ENCODE measurements around the gene PLEKHB1.

GRCh38 chr11:72625284-72626135 lies 48.7 kb downstream of the PDE2A start:
- RAMPAGE, long total RNA = no peak
- RRBS = 18% methylated on average over 8 of the region's 21 CpGs

DNA sequence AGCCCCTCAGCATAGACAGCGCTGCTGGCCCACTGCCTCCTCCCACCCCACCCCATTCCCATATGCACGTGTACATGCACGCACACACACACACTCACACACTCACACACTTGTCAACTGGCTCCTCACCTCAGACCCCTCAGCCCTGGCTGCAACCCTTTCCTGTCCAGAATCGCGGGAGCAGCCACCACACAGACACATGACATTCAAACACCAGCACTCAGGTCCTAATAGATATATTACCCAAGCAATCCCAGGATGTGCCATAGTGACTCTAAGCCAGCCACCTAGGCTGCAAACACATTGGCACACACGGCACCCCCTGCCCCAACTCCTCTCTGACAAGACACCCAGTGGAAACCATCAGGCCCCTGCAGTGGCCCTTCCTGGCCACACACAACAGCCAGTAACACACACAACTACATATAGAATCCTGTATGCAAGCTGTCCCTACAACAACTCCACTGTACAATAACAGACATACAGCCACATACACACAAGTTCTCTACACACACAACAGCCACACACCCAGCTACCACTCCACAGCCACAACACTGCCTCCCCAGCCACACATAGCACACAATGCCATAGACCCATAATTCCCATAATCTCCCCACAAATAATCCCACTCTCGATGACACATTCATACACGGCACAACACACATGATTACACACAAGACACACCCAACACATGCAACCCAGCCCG lies 33.7 kb downstream of the PDE2A start:
- RAMPAGE, long total RNA = no peak
- RRBS = no CpG with 5 or more reads among the region's 9 CpGs

- RAMPAGE, long total RNA = no peak
- RRBS = no CpG with 5 or more reads among the region's 12 CpGs
Observed at GRCh38 chr11:72679959-72680878, 6.0 kb upstream of the PDE2A start.

DNA sequence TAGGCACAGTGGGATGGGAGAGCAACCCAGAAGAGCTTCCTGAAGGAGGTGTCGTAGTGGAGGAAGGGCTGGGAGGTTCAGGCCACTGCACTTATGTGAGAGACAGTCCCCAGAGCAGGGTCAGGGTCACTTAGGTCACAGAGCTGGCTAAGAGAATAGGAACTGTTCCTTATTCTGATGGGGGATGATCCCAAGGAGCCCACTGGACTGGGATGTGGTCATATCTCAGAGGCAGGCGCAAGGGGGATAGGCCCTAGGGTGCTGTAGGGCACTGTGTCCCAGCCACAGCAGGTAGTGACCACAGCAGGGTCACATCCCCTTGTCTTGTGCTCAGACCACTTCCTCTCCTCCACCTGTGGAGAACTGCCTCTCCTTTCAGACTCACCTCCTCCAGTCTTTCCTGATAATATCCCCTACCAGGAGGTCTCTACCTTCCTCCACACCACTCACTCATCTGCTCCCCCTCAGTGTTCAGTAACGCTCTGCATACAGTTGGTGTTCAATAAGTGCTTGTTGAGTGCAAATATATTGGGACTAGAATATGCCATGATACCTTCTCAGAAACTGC lies 7.8 kb upstream of the PDE2A start:
- RAMPAGE, long total RNA = no peak
- RRBS = no CpG with 5 or more reads among the region's 3 CpGs

GRCh38 chr11:72778705-72779537 lies 14.9 kb downstream of the STARD10 start:
- RAMPAGE, long total RNA = no peak
- RRBS = no CpG with 5 or more reads among the region's 7 CpGs

- RAMPAGE, long total RNA = no peak
- RRBS = no CpG with 5 or more reads among the region's 5 CpGs
Observed at GRCh38 chr11:72782140-72782523, 11.7 kb downstream of the STARD10 start.

DNA sequence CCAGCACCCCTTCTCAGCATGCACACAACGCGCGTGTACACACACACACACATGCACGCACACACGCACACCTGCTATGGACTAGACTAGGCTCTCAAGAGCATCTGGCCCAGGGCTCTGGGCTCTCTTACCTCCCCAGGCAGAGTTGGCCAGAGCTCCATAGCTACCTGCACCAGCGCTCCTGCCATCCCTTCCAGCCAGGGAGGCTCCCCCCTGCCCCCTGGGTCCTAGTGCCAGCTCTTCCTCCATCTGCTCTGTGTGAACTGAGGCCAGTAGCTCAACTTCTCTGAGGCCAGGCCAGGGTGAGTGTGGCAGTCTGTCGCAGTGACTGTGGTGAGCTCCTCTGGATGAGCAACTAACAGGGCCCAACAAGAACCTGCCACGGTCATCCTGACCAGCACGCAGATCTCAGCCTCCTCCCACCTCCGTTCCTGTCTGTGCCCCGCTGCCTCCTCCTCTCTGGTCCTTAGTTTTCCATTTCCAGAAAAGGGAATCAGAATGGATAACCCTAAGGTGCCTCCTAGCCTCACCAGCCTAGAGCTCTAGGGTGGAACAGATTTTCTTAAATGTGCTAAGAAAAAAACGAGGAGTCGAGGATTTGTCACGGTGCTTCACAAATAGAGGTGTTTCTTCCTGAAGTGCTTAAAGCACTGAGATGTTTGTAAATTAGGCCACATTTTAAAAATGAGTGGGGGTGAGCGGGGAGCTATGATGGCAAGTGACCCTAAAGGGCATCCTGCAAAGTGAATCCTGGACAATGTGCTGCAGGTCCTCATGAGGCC lies 11.1 kb downstream of the STARD10 start:
- RAMPAGE, long total RNA = no peak
- RRBS = no CpG with 5 or more reads among the region's 15 CpGs

DNA sequence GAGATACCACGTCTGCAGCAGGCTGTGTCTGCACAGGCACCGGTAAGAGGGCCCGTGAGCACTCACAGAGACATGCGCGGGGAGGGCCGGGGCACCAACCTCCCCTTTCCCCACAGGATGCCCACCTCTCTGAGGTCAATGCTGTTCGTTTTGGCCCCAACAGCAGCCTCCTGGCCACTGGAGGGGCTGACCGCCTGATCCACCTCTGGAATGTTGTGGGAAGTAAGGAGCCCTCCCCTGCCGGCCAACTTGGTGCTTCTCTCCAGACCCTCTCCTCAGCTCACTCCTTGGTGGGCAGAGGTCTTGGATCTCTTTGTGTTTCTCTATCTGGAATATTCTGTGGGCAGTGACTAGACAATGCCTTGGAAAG lies 11.0 kb downstream of the ATG16L2 start:
- RAMPAGE, long total RNA = no peak
- RRBS = 69% methylated on average over 6 of the region's 9 CpGs

GRCh38 chr11:73204510-73205129 lies 13.5 kb upstream of the P2RY2 start:
- RAMPAGE, long total RNA = no peak
- RRBS = no CpG with 5 or more reads among the region's 9 CpGs

DNA sequence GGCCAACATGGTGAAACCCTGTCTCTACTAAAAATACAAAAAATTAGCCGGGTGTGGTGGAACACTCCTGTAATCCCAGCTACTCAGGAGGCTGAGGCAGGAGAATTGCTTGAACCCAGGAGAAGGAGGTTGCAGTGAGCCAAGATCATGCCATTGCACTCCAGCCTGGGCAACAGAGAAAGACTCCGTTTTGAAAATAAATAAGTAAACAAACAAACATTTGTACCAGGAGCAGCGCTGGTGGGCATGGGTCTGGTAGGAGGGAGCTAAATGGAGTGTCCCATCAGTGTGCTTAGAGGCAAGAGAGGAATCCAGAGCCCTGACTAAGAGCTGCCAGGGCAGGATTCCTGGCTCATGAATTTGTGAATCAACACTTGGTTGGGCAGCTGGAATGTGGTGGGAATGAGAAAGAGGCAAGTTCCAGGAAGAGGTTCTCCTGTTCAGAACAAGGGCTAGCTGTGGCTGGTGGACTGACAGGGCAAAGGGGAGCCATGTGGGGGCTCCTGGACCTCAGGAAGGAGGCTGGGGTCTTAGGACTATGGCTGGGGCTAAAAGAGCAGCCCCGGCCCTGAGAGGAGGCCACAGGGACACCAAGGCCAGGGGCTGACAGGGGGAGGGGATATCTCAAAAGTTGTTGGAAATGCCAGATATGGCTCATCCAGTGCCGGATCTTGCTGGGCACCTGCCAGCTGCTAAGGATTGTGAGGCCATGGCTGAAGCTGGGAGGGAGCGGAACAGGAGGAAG lies 14.8 kb upstream of the P2RY6 start:
- RAMPAGE, long total RNA = no peak
- RRBS = 32% methylated on average over 3 of the region's 6 CpGs

DNA sequence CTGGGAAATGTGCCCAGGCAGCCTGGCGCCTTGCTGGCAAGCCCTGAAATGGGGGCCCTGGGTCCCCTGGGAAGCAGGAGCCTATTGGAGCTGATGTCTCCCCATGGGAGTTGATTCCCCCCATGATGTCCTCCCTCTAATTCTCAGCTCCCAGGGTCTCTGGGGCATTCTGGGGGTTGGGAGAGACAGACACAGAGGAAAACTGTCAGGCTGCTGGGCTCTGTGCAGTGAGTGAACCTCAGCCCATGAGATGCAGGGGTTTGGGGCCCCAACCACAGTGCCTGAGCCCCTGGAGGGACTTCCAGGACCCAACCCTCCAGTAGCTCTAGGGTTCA lies 9.5 kb downstream of the ARHGEF17 start:
- RAMPAGE, long total RNA = no peak
- RRBS = no CpG with 5 or more reads among the region's 1 CpG

DNA sequence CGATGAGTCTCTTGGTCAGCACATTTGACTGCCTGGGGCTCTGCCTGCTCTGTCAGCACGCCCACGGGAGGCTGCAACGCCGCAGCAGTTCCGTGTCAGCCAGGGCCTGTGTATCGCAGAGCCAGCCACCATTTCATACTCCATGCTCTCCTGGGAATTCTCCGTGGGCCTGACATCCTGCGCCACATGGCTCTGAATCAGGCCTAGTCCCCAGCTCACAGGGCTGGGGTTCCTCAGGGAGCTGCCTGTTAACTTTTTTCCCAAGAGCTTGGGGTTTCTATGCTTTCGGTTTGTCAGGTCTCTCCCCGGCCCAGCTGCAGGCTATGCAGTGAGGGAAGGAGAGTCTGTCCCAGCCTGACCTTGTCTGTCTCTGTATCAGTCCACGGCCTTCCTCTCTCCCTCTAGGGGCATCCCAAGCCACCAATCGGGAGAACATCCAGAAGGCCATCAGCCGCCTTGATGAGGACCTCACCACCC lies 16.7 kb upstream of the RELT start:
- RAMPAGE, long total RNA = no peak
- RRBS = no CpG with 5 or more reads among the region's 14 CpGs

DNA sequence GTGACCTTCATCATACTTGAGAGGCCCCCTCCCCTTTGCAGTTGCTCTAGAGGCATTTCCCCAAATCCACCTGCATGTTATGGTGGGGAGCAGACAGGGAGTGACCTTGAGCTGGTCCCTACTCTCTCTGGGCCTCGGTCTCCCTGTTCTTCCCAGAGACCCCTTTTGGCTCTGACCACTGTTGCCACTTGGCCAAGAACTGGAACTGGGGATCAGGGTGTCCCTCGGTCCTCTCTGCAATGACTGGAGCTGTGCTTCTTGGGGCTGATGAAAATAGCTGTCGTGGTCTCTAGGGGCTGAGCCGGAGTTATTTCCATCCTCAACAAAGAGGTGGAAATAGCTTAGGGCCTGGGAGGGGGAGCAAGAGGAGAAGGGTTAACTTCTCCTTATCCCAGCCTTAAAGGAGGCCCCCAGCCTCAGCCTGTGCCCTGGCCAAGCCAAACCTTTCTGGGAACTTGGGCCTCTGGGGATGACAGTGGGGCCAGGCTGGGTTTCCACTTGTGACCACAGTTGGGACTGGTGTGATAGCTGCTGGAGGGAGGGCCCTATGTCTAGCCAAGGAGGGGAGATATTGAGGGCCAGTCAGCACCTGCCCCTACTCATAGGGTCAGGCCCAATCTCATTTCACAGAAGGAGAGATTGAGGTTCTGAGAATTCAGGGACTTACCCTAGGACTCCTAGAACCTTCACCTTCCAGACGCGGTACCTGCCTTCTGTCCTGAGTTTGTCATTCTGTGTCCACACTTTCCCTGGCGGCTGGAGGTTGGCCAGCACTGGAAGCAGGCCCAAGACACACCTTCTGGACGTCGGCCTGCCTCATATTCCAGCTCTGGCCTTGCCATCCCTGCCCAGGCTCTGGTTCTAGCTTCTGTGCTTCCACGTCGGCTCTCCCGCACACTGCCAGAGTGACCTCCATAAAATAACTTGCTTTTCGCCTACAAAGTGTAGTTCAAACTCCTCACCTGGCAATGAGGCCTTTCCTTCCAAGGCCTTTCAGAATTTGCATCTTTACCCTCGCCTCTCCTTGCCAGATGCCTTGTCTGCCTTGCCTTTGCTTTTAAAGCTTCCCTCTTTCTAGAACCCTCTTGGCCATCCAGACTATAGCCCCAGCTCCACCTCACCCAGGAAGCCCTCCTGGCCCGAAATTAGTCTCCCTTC lies 3.1 kb downstream of the RELT start:
- RAMPAGE, long total RNA = no peak
- RRBS = no CpG with 5 or more reads among the region's 15 CpGs

DNA sequence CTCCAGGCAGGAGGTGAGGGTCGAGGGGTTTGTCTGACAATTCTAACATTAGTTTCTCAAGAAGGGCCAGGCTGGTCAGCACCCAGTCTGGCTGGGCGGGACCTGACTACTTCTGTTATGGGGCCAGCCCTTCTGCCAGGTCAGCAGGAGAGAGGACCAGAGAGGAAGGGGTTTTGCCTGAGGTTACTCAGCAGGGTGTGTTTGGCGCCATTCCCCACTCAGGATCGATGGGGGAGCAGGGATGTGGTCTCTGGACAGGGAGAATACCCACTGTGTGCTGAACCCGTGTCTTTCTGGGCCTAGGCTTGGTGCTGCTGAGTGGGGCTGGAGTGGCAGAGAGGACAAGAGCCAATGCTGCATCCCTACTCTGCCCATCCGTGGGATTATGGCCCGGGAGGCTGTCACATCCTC lies 4.4 kb downstream of the RELT start:
- RAMPAGE, long total RNA = no peak
- RRBS = no CpG with 5 or more reads among the region's 7 CpGs

GRCh38 chr11:73382009-73382664 lies 5.9 kb downstream of the RELT start:
- RAMPAGE, long total RNA = no peak
- RRBS = 67% methylated on average over 1 of the region's 11 CpGs

DNA sequence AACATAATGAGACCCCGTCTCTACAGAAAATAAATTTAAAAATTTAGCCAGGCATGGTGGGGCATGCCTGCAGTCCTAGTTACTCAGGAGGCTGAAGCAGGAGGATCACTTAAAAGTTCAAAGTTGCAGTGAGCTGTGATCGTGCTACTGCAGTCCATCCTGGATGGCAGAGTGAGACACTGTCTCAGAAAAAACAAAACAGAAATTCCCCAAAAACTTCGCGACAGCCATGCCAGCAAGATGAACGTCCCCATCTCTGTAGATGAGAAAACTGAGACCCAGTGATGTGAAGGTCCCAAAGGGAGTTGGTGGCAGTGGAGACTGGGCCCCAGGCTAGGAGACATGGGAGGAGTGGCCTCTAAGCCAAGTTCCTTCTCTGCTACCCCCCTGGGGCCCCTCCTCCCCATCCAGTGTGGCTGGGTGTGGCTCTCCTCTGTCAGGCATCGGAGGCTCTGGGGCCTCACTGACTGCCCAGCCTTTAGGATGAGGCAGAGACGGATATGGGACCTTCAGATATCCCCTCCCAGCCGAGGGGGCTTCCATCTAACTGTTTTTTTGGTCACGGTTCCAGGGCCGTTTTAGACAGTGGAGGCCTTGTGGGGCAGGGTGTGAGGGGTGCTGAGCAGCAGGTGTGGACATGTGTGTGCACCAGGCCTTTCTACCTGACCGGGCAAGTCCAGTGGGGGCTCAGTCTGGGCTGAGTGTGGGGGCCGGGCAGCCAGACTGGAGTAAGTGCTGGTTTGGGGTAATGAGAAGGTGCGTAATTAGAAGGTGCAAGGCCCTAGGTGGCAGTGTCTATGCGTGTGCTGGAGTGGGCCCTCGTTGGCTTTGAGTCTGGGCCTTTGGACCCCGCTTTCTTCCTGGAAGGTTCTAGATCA lies 9.9 kb downstream of the RELT start:
- RAMPAGE, long total RNA = no peak
- RRBS = 100% methylated on average over 1 of the region's 16 CpGs

- RAMPAGE, long total RNA = no peak
- RRBS = no CpG with 5 or more reads among the region's 2 CpGs
Observed at GRCh38 chr11:73538227-73539170, 59.4 kb downstream of the FAM168A start.

DNA sequence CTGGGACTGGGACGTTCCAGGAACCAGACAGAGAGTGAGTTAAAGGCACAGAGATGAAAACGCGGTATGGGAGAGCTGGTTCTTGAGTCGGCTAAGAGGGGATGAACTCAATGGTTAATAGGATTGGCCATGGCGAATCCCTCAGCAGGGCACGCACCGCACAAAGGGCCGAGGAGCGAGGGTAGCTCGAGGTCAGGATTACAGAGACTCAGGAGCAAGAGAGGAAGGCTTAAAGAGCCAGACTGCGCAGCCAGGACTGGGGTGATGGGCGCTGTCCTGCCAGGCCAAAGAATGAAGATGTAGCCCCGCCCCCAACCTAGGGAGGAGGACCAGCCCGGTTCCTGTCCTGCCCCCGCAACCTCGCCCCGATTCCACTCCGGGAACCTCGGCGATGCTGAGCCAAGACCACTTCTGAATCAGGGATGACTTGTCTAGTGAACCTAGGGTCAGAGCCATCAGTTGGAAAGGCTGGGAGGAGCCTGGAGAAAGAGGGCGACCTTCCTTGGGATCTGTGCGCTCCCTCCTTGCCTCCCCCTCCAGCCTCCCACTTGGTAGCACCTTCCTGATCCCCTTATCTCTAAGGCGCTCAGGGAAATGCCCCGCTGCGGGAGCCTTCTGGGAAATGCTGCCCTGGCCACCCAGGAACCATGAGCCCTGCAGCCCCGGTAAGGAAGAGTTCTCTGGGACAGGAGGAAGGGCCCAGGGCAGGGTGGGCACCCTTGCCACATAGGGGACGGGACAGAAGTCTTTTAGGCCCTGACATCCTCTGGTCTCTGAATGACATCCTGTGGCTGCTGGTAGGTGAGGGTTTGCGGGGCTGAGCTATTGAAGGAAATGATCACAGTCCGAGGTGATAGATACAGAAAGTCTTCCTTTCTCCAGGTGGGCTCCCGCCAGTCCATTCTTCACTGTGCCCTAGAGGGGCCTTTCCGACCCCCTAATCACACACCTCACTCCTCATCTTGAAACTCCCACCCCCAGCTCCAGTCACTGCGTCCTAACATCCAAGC lies at the start of gene PLEKHB1:
Gene PLEKHB1 (plus strand): TSS at position 620 of the 1,010 bp plus-strand sequence.
- RAMPAGE, long total RNA = no peak
- RRBS = 15% methylated on average over 4 of the region's 32 CpGs

DNA sequence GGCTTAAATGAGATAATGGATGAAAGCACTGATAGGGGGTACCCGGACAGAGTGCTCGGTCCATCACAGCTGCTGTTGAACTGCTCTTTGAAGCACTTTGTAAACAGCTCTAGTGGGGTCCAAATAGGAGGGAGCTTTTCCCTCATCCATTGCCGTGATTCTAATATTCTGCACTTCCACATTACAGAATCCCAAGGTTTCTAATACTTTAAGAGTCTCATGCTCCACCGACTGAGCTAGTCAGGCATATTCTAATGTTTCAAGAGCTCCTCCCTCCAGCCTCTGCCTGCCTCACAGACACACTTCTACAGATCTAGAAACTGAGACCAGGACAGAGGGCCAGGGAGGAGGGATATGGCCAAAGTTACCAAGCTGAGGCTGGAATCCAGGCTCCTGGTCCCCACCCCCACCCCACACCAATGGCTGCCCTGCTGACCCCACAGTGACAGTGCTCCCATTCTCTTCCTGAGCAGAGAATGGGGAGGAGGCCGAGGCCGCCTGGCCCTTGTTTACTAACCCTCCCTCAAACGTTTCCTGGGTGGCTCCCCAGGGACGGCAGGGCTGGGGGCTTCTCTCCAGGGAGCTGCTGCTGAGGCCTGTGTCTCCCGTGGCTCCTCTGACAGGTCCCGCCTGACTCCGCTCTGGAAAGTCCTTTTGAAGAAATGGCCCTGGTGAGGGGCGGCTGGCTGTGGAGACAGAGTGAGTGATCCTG lies 2.2 kb downstream of the PLEKHB1 start:
- RAMPAGE, long total RNA = no peak
- RRBS = 21% methylated on average over 1 of the region's 12 CpGs

DNA sequence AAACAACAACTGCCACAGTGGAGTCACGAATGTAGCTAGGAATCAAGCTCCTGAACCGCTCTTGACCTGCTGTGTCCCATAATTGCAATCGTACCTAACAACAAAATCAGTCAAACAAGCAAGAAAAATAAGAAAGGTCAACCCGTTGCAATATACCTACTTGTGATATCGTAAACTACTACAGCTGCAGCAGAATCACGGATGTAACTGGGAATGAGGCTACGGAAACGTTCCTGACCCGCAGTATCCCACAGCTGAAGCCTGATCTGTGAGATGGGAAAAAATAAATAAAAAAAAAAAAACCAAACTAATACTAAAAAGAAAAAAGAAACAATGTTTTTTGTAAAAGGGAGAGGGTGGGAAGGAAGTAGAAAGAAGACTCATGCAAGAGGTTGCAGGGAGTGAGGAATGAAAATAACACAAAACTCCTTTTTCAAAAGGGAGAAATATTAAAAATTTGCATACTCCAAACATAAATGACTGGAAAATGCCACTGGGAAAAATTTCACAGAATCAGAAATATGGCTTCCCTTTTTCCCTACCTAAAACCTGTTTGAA lies 42.2 kb downstream of the RAB6A start:
- RAMPAGE, long total RNA = no peak
- RRBS = no CpG with 5 or more reads among the region's 9 CpGs

All from cardiac muscle cell (in vitro differentiated cells and primary cell).